Sternocleidomastoid (tissue), 1 donor: ENCODE data around the gene LPP.

DNA sequence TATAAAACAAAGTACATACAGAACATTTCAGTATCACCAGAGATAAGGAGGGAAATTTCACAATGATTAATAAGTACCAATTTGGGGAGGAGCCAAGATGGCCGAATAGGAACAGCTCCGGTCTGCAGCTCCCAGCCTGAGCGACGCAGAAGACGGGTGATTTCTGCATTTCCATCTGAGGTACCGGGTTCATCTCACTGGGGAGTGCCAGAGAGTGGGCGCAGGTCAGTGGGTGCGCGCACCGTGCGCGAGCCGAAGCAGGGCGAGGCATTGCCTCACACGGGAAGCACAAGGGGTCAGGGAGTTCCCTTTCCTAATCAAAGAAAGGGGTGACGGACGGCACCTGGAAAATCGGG, 43.8 kb downstream of the RTP4 start:
- PRO-cap: no peak

- PRO-cap: no peak
Measured at GRCh38 chr3:187735883-187736355, 9.3 kb downstream of the BCL6 start.

- PRO-cap: bidirectional peak, plus-strand start at chr3:187742281, minus-strand start at chr3:187742226
Measured at GRCh38 chr3:187742042-187742991, 3.0 kb downstream of the BCL6 start.

DNA sequence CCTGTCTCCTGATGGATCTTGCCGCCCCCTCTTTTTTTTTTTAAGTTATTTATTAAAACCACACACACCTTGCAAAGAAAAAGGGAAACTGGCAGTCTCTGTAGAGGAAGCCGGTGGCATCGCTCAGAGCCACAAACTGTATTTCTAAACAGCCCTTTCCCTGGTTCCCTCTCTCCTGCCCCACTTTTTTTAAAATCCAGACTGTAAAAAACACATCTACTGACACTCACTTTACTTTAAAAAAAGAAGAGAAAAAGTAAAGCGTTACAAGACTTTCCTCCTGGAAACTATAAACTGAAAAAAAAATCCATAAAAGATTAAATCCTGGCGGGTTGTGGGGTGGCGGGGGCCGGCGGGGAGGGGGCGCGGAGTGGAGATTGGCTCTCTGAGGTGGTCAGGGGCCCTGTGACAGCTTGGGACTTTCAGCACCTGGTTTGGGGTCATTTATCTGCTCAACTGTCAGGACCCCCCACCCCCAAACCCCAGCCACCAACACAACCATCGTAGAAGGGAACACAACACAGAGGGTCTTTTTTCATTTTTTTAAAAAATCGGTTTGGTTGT, 2.2 kb downstream of the BCL6 start:
- PRO-cap: no peak

- PRO-cap: no peak
Measured at GRCh38 chr3:187948110-187949014, 203.1 kb upstream of the BCL6 start.

DNA sequence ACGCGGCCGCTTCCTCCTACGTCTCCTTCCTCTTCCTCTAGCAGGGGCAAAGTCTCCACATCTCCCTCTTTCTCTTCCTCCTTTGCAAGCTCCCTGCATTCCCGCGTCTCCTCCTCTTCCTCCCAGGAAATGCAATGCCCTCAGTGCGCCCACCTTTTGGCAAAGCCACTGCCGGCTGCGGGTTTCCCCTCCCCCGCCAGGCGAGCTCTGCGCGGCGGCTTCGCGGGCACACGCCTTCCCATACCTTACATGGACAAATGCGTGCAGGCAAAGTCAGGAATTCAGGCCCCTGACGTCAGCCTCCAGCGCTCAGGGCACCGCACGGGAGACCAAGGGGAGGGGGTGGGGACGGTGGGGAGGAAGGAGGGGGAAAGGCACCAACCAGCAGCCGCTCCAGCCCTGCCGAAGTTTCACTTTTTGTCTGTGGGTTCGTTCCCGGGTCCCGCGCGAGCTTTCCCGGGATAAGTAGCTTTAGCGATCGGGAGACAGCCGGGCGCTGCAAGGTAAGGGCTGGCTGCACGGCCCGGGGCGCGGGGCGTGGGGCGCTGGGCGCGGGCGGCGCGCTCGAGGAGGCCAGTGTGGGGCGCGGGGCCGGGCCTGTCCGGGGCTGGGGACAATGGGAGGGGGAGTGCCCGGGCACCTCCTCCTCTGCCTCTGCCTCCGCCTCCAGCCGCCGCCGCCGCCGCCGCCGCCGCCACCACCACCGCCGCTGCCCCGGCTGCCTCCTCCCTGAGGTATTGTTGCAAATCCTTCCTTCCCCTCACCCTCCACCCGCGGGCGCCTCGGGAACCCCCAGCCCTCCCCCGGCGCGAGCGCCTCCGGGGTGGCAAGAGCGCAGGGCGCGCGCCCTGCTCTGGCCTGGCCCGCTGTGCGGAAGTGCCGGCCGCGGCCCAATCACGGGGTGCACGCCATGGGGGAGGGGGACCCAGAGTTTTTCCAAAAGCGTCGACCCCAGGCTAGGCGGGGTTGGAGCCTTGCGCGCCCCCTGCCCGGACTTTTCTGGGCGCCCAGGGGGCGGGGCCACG, at the start of gene LPP:
TSS of gene LPP (plus strand) at position 639 of the 1,025 bp plus-strand sequence.
- PRO-cap: bidirectional peak, plus-strand start at position 345 of the sequence, minus-strand start at position 242 of the sequence; bidirectional peak, plus-strand start at position 413 of the sequence, minus-strand start at position 855 of the sequence; bidirectional peak, plus-strand start outside the sequence, minus-strand start at position 1,001 of the sequence

DNA sequence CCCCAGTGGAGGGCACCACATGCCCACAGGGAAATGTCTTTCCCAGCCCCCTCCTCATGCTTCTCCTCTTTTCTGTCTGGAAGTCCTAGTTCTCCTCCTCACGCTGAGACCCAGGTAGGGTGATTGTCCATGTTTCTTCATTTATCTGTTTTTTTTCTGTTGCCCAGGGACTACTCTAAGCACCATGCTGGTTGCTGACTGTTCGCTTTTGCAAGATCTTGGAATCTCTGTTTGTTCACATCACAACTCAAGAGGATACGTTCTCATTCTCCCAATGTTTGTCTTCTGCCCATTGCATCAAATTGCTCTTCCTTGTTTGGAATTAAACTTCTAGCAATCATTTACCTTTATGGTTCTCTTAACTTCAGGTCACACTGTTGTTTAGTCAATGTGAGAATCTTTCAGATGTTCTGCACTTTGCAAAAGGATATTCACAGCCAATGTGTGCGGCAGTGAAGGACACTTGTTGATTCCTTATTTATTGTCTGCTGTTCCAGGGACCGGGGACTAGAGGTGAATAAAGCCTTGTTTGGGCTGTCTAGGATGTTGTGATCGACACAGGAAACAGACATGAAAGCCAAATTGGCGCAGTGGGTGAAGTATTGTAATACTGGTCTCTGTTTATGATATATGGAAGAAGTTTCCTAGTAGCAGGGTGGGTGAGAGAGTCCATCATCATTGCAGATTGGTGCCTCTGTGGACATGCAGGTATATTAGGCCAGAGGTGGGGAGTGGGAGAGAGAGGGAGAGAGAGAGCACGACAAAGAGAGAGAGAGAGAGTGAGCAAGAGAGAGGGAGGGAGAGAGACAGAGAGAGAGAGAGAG, 24.5 kb downstream of the LPP start:
- PRO-cap: no peak

DNA sequence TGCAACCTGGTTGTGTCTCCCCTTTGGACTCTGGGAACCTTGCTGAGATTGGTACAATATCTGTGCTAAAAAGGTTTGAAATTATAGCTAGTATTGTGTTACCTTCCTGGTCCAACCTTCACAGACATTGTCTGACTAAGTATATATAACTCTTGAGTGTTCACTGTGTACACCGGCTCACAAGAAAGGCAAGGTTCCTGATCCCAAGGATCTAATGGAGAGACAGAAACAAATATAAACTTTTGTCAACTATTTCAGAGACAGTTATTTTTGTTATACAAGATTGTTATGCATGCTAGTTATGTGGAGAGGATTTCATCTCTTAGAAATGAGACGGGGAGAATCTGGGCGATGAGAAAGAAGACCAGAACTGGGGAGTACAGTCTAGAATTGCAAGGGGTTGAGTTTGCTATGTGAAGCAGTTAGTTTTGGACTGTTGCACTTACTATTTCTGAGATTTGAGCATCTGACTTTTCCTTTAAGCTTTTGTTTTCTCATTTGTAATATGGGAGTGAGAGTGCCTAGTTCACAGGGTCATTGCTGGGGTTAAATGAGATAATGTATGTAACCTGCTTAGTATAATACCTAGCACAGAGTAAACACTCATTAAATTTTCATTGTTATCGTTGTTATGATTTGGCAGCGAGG, 52.5 kb downstream of the LPP start:
- PRO-cap: no peak

- PRO-cap: no peak
Measured at GRCh38 chr3:188217607-188218400, 63.8 kb downstream of the LPP start.

DNA sequence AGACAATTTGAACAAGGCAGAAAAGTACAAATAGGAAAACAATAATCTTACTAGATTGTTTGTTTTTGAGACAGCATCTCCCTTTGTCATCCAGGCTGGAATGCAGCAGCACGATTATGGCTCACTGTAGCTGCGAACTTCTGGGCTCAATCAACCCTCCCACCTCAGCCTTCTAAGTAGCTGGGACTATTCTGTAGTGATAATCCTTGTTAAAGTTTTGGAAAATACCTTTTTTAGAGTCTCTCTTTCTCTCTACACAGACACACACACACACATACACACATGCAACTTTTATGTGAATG, 107.1 kb downstream of the LPP start:
- PRO-cap: no peak

- PRO-cap: no peak
Measured at GRCh38 chr3:188283119-188283603, 129.2 kb downstream of the LPP start.

DNA sequence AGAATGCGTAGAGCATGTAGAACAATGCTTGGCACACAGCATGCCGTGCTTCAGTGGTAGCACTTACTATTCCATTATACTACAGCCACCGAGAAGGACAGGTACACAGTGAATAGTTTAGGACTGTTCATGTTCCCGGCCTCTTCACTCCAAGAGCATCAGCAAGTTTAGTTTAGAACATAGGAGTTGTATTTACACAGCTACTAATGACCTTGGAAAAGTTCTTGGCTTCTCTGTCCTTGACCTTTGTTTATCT, 136.4 kb downstream of the LPP start:
- PRO-cap: no peak

- PRO-cap: no peak
Measured at GRCh38 chr3:188348423-188349320, 194.7 kb downstream of the LPP start.

DNA sequence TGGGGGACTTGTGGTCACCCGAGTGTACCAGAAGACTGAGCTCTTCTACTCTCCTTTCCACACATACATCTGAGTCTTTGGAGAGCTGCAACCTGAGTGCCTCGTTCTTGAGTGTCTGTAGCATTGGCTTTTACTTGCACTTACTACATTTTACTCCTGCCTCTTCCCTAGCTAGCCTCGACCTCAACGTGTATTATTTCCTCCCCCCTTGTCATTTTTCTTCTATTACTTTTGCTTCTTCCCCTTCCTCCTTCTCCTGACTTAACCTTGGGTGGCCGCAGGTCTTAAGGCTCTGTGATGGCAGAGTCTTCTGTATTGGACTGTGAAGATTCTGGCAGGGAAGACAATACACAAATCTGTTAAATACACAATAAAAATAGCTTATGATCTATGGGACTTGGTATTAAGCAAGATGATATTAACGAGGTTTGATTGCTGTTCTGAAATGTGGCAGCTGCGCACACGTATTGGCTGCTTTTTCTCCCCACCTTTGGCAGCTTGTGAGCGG, 197.9 kb downstream of the LPP start:
- PRO-cap: no peak

GRCh38 chr3:188359207-188359681, 205.3 kb downstream of the LPP start:
- PRO-cap: no peak

- PRO-cap: no peak
Measured at GRCh38 chr3:188365941-188366376, 212.0 kb downstream of the LPP start.

DNA sequence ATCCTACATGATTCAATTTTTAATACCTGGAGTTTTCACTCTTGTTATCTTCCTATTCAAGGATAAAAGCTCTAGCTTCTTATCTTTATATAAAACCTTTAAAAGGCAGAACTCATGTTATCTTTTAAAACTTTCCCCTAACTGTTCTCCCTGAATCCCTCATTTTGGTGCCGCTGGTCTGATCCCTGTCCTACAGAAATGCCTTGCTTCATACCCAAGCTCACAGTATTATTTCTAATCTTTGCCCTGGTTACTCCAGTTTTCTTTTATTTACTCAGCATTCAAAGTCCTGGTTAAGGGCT, 247.2 kb downstream of the LPP start:
- PRO-cap: no peak

DNA sequence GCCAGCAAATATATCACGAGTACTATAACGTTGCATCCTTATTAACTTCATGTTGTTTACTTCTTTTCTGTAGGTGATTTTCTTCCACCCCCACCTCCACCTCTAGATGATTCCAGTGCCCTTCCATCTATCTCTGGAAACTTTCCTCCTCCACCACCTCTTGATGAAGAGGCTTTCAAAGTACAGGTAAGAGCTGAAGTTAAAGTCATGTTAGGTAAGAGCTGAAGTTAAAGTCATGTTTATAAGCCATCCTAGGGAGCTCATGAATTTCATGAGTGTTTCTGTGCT, 330.5 kb downstream of the LPP start:
- PRO-cap: no peak

DNA sequence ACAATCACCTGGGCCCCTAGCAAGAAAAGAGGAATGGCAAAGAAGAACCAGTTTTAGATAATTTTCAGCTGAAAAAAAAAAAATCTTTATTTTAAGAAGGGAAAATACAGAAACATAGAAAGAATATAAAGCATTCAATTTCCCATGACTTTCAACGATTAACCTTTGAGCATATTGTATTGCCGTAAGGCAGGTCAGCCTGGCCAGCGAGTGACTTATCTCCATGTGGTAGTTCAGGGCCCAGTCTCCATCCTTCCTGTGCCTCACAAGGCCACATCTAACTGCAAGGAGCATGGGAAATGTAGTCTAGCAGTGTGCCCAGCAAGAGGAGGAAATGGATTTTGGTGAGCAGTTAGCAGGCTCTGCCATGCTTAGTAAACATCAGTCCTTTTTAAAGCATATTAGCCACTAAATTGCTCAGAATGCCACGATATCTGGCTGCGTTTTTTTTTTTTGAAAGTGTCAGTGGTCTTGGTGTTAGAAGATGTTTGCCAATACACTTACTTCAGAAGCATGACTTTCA, 470.4 kb upstream of the TPRG1 start:
- PRO-cap: no peak

GRCh38 chr3:188772675-188773343, 399.0 kb upstream of the TPRG1 start:
- PRO-cap: unidirectional peak, minus-strand start at chr3:188773049